H4 (cell line): ENCODE results near the genes TOR1A, C9orf78 and LAMC3.

GRCh38 chr9:129823714-129824511 lies at the start of gene TOR1A:
Gene TOR1A (minus strand): TSS chr9:129824136.
- RAMPAGE, long total RNA = no peak

GRCh38 chr9:129834825-129835669 lies at the start of gene C9orf78:
Gene C9orf78 (minus strand): TSS chr9:129835275.
- RAMPAGE, long total RNA = start-site peak on the minus strand at chr9:129835234-129835291, 425 reads

- RAMPAGE, long total RNA = no peak
These were observed 27.8 kb downstream of the USP20 start for GRCh38 chr9:129862880-129863575.

DNA sequence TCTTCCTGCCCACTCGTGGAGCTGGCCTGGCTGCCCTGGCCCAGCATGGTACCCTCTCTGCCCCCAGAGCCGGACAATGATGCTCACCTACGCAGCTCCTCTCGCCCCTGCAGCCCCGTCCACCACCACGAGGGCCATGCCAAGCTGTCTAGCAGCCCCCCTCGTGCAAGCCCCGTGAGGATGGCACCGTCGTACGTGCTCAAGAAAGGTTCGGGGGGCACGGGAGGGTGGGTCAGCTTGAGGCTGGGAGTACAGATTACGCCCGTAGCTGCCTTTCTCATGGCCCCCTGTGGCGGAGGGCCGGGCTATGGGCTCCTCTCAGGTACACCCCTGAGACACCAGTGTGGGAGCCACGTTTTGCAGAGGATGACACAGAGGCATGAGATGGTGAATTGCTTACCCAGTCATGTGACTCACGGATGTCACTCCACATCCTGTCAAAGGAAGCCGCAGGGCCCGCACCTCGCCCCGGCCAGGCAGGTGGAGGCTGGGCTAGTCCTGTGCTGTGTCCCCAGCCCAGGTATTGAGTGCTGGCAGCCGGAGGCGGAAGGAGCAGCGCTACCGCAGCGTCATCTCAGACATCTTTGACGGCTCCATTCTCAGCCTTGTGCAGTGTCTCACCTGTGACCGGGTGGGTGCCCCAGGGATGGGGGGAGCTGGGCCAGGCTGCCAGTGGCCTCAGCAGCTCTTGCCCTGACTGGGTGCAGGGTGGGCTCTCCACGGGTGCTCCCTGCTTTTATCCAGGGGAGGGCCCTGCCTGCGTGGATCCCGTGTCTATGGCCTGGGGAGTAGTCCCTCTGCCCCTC lies 33.7 kb downstream of the USP20 start:
- RAMPAGE, long total RNA = no peak

DNA sequence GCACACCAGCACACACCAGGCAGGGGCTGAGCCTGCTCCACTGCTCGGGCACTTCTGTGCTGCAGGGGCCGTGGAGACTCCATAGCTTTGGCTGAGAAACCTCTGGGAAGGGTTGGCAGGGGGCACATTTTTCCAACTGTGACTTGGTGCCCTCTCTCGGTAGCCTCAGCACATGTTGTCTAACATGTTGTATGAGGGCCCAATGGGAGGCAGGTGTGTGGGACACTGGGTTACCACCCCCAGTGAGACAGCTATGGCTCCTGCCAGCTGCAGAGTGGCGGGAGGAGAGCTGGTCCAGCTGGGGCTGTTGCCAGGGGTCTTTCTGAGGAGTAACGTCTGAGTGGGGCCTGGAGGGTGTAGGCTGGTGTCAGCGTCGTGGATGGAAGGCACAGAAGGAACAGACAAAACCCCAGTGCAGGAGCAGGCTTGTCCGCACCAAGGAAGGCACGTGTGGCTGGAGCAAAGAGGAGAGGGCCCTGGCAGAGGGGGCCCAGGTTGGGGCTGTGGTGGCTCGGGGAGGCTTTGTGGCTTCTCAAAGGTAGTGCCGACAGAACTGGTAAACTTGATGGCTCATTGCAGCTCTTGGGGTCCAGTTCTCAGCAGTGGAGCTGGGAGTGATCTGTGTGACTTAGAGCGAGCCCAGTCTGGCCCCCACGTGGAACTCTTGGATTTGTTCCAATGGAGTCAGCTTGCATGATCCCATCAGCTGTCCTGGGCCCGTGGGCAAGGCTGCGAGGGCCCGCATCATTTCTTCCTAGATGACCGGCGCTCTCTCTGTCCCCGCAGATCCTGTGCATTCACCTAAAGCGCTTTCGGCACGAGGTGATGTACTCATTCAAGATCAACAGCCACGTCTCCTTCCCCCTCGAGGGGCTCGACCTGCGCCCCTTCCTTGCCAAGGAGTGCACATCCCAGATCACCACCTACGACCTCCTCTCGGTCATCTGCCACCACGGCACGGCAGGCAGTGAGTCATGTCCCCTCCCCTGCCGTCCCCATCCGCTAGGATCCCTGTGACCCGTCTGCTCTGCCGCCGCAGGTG lies 38.9 kb downstream of the USP20 start:
- RAMPAGE, long total RNA = no peak

DNA sequence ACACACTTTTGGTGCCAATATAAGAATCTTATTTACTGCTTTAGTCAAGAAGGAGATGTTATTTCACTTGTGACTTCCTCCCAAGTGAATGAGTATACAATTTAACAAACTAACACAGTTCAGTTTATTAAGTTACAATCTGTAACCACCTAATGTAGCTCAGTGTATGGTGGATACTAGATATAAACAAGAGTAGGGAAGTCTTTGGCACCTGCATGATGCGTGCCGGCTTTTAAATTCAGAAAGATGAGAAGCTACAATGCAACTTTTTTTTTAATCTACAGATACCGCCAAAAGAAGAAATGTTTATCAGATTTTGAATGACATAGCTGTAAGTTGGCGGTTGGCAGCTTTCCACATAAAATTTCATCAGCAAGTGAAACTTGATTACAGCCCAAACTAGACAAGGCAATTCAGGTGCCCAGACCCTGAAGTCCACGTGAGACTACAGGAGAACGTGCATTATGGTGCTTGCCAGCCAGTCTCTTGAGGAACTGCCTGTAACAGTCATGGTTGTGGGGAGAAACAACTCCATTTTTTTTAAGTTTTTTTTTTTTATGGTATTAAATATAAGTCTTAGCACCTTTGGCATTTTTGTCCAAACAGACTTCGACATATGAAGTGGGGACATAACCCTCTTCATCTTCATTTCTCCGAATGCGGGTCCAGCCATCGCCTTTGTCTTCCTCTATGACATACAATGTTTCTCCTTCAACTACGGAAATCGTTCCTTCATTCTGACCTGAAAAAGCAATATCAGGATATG lies 60.2 kb downstream of the USP20 start:
- RAMPAGE, long total RNA = no peak

GRCh38 chr9:129981608-129982015 lies 61.4 kb downstream of the FNBP1 start:
- RAMPAGE, long total RNA = no peak

DNA sequence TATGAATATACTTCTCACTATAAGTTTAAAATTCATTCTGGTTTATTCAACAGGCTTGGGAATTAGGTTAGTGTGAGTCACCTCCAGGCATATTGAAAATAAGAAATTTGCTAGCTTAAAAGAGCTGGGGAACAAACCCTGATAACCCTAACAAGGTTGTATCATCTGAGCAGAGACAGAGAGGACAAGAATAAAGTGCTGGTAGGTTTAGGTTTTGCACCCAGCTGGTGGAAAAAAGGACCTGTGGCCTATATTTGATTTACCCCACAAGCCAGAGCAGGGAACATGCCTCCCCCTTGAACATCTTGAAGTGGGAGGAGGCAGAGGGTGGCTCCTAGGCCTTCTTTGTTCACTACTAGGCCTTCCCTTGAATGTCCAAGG lies 12.3 kb downstream of the FNBP1 start:
- RAMPAGE, long total RNA = no peak

DNA sequence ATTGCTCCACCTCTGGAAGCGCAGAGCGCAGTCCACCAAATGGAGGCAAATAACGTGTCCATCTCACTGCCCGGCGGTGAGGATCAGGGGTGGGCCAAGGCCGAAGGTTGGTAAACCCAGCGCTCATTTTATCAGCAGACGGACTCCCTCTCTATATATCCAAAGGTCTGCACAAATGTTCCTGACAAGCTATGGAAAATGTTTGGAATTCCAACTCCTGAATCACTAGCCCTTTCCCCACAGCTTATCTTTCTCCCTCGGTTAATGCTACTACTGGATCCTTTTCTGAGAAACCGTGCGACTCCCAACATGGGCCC lies 899 bp upstream of the FNBP1 start:
- RAMPAGE, long total RNA = no peak

DNA sequence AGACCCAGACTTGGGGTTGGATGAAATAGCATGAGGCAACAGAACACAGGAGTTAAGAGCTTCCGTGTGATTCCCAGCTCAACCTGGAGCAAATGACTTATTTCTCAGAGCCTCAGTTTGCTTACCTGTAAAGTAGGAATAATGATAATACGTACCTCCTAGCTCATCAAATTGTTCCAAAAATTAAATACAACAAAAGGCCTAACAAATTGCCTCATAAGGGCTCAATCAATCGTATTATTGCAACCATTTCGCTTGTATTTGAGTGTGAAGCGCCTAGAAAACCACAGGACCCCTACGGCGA lies 564 bp upstream of the GPR107 start:
- RAMPAGE, long total RNA = no peak

GRCh38 chr9:130107346-130108061 lies 53.8 kb downstream of the GPR107 start:
- RAMPAGE, long total RNA = no peak

- RAMPAGE, long total RNA = no peak
These were observed 4.2 kb upstream of the HMCN2 start for GRCh38 chr9:130261279-130261843.

DNA sequence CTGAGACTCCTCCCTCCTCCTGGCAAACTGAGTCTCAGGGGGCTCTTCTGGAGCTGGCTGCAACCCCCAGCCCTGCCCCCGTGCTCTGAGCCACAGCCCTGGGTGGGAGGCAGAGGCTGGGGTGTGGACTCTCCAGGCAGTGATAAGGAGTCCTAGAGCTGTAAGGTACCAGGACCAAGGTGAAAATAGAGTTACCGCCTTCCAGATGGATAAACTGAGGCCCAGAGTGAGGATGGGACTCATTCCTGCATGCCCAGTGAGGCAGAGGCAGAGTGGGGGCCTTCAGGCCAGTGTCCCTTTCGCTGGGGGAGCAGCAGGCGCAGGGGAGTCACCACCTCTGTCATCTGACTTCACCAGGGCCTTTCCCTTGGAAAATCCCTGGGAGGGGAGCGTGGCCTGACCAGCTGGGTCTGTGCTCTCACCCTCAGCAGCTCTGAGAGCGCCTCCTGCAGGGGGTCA lies 49.1 kb downstream of the HMCN2 start:
- RAMPAGE, long total RNA = no peak

DNA sequence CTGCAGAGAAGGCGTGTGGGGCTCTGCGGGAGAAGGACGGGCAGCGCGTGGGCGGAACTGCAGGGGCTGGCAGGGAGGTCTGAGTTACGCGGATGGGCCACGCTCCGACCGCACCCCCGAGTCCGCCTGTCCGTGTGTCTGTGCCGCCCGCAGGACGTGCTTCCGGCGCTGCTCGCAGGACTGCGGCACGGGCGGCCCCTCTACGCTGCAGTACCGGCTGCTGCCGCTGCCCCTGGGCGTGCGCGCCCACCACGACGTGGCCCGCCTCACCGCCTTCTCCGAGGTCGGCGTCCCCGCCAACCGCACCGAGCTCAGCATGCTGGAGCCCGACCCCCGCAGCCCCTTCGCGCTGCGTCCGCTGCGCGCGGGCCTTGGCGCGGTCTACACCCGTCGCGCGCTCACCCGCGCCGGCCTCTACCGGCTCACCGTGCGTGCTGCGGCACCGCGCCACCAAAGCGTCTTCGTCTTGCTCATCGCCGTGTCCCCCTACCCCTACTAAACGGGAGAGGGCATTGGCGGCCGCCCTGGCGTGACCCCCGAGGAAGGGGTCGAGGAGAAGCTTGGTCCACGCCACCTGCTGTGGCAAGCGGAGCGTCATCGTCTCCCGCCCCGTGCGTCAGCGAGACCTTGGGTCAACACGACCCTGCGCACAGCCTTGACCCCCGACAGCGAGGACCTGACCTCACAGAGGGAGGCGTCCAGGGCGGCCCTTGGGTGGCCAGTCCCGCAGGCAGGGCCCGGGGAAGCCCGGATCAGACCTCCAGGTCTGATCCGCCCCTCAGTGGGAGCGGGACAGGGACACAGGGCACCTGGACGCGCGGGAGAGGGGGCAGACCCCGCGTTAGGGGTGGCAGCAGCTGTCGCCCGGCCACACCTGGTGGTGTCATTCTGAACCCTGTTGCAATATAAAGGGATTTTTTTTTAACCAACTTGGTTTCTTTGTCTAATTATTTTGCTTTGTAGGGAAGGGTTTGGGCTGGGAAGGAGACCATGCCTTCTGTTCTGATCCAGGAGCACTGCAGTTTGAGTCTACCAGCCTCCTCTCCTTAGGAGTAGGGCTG lies 11.2 kb upstream of the ASS1 start:
- RAMPAGE, long total RNA = no peak

- RAMPAGE, long total RNA = no peak
These were observed 3.3 kb downstream of the ASS1 start for GRCh38 chr9:130447883-130448576.

DNA sequence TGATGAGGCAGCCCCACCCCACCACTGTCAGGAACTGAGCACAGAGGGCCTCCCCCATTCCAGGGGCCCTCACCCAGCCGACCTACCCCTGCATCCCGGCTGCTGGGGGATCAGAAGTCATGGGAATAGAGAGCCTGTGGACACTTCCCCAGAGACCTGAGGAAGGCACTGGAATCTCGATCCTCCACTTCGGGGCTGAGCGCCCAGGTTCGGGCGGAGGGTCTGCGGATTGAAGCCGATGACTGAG lies 198 bp downstream of the QRFP start:
- RAMPAGE, long total RNA = no peak

DNA sequence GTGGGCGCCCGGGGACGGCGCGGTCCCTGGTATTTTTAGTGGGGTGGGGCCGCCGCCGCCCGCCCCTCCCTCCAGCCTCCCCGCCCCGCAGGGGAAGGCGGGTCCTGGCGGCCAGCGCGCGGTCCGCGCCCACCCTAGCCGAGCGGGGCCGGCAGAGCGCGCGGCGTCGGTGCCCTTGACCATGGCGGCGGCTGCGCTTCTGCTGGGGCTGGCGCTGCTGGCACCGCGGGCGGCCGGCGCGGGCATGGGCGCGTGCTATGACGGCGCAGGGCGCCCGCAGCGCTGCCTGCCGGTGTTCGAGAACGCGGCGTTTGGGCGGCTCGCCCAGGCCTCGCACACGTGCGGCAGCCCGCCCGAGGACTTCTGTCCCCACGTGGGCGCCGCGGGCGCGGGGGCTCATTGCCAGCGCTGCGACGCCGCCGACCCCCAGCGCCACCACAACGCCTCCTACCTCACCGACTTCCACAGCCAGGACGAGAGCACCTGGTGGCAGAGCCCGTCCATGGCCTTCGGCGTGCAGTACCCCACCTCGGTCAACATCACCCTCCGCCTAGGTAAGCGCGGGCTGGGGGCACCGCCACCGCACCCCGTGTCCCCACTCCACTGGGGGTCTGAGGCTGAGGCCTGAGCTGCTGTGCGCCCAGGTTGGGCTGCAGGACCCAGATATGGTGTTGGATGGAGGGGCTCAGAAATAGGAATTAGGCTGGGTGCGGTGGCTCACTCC lies at the start of gene LAMC3:
LAMC3 (plus strand) TSS at position 141 of the 724 bp plus-strand sequence.
- RAMPAGE, long total RNA = no peak

GRCh38 chr9:131011320-131011872 lies 2.4 kb downstream of the LAMC3 start:
- RAMPAGE, long total RNA = no peak

GRCh38 chr9:131076274-131076962 lies 19.9 kb upstream of the AIF1L start:
- RAMPAGE, long total RNA = no peak

- RAMPAGE, long total RNA = no peak
These were observed 13.6 kb upstream of the AIF1L start for GRCh38 chr9:131082711-131083247.